Cardiac muscle cell (in vitro differentiated cells and primary cell): ENCODE results near the genes PHETA1, ATXN2, ERP29 and TRAFD1.

DNA sequence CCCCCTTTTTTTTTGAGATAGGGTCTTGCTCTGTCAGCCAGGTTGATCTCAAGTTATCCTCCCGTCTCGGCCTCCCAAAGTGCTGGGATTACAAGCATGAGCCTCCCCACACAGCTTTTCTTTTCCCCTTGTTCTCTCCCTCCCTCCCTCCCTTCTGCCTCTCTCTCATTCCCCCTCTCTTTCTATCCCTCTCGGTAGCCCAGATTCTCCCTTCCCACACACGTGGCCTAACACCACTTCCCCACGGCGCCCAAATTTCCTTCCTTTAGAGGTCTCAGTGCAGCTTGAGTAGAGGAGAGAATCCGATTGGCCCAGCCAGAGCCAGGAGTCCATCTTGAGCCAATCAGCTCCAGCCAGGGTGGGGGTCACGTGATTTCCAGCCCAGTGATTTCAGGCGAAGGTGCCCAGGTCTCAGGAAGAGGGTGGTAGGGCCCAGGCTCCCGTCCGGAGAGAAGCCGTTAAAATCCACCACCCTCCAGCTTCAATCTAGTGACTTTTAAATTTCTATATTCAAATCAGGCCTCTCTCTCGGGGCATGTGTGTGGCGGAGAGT, 45.1 kb upstream of the MYL2 start:
- RAMPAGE, long total RNA, result no peak
- RRBS, result no CpG with 5 or more reads among the region's 14 CpGs

DNA sequence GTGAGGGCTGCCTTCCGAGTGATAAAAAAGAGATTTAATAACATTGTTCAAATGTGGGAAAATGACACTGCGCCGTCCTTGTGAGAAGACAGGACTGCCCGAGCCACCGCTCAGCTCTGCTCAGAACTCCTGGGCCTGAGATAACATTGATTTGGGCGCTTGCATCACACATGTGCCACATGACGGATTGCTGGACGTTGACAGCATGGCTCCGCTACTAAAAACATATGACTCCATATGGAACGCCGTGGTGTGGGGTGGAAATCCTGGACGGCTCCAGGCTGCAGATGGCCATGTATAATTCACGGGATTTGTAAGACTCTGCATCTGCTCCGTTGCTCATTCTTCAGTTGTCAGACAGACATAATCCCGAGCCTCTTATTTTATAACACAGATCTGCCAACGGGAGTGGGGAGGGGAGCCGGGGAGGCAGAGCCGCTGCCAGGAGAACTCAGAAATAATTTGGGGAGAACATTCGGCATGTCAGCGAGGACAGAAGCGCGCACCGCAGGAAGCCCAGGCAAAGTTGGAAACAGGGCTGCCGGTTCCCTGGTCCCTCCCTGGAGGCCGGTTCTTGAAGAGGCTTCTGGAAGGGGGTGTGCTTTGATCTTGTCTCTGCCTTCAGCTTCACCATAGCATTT, 45.7 kb upstream of the MYL2 start:
- RAMPAGE, long total RNA, result no peak
- RRBS, result 66% methylated on average over 3 of the region's 25 CpGs

DNA sequence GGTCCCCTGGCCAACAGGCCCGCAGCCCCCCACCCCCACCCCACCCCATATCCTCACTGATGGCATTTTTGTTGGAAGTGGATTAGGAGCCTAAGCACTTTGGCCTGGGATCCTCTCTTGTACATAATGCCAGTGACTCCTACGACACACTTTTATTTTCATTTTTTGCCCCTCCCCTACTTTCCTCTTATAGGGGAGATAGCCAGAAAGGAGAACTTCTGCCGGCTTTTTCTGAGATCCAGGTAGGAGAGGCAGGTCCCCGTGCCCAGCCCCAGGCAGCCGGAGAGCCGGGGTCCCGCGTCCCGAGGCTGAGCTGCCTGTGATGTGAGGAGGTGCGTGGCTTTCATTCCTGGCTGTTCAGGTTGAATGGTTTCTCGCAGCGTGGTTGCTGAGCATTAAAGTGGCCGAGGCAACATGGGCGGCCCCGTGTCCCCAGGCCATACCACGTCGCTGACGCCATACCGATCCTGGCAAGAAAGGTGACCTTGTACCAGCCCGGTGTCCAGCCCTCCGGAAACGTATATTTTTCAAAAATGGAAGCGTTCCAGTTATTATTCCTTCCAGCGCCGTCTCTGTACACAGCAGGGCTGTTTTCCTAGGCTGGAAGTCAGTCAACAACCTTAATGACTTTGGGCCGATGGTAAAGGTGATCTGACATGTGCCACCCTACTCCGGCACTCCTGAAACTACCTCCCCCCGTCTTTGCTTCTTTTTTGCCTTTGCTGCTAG, 3.1 kb downstream of the CUX2 start:
- RAMPAGE, long total RNA, result no peak
- RRBS, result 24% methylated on average over 3 of the region's 28 CpGs

GRCh38 chr12:111170445-111171111, 136.6 kb downstream of the CUX2 start:
- RAMPAGE, long total RNA, result no peak
- RRBS, result no CpG with 5 or more reads among the region's 13 CpGs

GRCh38 chr12:111313788-111314214, 55.1 kb downstream of the PHETA1 start:
- RAMPAGE, long total RNA, result no peak
- RRBS, result no CpG with 5 or more reads among the region's 10 CpGs

GRCh38 chr12:111314835-111315414, 54.0 kb downstream of the PHETA1 start:
- RAMPAGE, long total RNA, result no peak
- RRBS, result no CpG with 5 or more reads among the region's 6 CpGs

DNA sequence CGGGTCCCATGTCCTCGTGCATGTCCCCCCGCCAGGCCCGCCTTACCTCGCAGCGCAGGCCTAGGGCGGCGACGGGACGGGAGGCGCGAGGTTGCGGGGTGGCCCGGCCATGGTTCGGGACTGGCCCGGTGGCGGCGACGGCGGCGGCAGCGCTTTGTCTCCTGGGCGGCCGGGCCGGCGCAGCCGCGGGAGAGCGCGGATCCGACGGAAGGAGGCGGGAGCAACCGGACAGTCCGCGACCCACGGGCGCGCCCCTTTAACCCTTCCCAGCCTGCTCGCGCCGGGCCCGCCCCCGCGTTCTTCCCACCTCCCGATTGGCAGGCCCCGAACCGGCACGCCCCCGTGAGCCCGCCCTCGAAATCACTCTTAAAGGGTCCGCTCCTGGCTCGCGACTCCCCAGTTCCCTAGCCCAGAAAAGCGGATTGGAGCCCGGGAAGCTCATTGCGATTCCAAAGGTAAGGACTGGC, at the start of gene PHETA1:
Gene PHETA1, minus strand, starts transcription at position 230 of the 467 bp plus-strand sequence.
- RAMPAGE, long total RNA, result no peak
- RRBS, result 2% methylated on average over 48 of the region's 58 CpGs

DNA sequence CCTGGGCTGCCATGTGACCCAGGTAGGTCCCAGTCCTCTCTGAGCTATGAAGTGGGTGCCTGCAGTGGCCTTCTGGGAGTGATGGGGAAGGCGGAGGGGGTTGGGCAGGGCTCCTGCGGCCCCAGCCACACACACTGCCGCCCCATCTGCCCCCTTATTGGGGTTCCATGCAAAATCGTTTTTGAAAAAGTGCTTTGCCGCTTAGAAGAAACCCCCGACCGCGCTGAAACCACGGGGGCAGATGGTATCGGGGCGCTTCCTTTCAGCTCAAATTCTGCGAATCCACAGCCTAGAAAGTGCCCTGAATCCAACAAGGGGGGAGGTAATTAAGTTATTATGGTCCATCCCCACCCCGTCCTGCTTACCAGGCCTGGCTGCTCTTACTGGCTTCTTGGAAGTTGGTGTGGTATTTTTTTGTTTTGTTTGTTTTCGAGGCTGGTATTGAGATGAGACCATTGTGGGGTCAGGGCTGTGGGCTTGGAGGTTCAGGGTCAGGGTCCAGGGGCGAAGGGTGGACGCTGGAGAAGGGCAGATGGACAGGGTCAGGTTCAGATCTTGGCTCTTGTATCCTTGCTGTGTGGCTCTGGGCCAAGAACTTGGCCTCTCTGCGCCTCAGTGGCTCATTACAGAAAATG, 24.5 kb downstream of the SH2B3 start:
- RAMPAGE, long total RNA, result no peak
- RRBS, result no CpG with 5 or more reads among the region's 17 CpGs

DNA sequence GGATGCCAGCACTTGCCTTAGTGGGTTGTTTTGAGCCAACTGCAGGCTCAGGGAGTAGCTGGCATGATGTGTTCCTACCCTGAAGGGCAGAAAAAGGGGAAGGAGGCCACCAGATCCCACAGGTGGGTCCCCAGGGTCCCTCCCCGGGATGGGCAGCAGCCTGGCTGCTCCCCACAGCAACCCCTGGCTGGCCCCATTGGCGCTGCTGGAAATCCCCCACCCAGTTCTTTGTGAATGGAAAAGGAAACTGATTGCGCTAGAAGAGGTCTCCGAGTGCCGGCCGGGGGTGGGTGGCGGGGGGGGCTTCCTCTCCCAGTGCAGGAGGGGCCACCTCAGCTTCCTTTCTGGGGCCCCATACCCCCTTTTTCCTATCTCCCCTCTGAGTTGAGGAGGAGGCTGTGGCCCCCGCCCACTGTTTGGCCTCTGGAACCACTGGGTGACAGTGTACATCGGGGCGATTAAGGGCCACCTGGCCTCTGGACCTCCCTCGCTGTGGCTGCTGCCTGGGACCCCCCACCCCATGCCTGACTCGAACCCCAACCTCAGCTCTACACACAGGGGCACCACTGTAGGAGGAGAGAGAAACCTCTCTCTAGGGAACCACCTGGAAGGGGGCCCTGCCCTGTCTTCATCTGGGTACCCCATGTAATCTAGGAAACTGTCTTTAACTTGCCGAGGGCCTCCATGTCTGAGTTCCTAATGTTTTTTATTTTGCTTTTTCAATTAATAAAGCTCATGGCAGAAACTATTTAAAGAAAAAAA, 25.2 kb downstream of the SH2B3 start:
- RAMPAGE, long total RNA, result no peak
- RRBS, result no CpG with 5 or more reads among the region's 13 CpGs

- RAMPAGE, long total RNA, result no peak
- RRBS, result no CpG with 5 or more reads among the region's 8 CpGs
These were observed 46.0 kb downstream of the SH2B3 start for GRCh38 chr12:111451515-111452409.

GRCh38 chr12:111488110-111488909, 82.6 kb downstream of the SH2B3 start:
- RAMPAGE, long total RNA, result no peak
- RRBS, result no CpG with 5 or more reads among the region's 6 CpGs

- RAMPAGE, long total RNA, result no peak
- RRBS, result 1% methylated on average over 74 of the region's 112 CpGs
These were observed at the start of gene ATXN2 for GRCh38 chr12:111599038-111599929. Gene ATXN2 (minus strand): TSS chr12:111599315.

GRCh38 chr12:111664735-111665615, 20.8 kb downstream of the BRAP start:
- RAMPAGE, long total RNA, result no peak
- RRBS, result no CpG with 5 or more reads among the region's 3 CpGs

DNA sequence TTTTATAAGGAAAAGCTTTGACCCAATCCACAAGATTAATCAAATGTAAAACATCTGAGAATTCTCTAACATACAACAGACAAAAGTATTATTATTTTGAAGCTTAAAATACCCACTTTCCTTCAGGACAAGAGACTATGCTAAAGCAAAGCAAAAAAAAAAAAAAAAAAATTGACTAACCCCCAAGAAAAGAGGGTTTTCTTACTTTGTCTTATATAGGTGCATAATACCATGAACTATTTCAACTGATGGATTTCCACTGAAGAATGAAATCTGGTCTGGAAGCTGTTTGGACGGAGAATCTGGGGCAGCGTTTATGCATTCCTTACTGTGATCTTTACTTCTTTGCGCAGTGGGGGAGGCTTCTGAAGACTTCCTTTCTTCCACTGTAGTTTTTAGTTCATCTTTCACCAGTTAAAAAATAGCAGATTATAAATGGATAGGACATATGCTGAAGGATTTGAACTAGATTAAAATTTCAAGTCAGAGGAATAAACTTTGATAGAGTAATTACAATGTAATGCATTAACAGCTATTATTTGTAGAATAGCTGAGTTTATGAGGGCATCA, 4.2 kb downstream of the BRAP start:
- RAMPAGE, long total RNA, result no peak
- RRBS, result no CpG with 5 or more reads among the region's 3 CpGs

- RAMPAGE, long total RNA, result no peak
- RRBS, result no CpG with 5 or more reads among the region's 5 CpGs
These were observed 19.7 kb downstream of the ACAD10 start for GRCh38 chr12:111705578-111705939.

GRCh38 chr12:111780663-111781023, 13.9 kb downstream of the ALDH2 start:
- RAMPAGE, long total RNA, result no peak
- RRBS, result no CpG with 5 or more reads among the region's 4 CpGs

GRCh38 chr12:111901134-111901911, 59.3 kb downstream of the MAPKAPK5 start:
- RAMPAGE, long total RNA, result no peak
- RRBS, result no CpG with 5 or more reads among the region's 5 CpGs

DNA sequence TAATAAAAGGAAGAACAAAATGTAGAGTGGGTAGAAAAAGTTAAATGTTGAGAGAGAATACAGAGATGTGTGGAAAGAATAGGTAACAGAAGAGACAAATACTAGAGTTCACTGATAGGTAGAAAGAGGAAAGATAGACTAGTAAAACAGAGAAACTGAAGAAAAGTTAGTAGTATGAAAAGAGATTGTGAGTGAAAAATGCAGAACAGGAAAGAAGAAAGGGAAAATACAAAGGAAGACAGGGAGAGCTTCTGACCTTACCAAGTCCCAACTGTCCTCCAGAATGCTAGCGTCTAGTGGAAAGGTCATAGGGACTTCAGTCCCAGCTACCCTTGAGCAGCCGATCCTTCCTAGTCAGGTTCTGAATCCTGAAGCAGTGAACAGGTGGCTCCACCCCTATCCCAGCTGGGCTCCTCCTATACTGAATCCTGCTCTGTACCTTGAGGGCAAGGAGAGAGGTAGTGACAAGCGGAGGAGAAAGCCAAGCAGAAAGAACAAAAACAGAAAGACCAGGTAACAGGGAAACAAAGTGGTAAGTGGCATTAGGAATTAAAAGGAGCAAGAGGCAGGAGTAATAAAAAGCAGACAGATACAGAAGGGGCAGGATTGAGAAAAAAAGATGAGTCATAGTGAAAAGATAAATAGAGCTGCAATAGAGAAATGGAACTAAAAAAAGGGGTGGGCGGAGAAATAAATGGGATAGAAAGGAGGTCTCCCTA, 7.1 kb downstream of the TMEM116 start:
- RAMPAGE, long total RNA, result no peak
- RRBS, result no CpG with 5 or more reads among the region's 4 CpGs

GRCh38 chr12:112013280-112014482, at the start of gene ERP29:
Gene ERP29 (plus strand): TSS chr12:112013426.
- RAMPAGE, long total RNA, result start-site peak on the plus strand at chr12:112013441-112013460, 2,344 and 1,981 reads in 2 replicates
- RRBS, result 4% methylated on average over 6 of the region's 83 CpGs

DNA sequence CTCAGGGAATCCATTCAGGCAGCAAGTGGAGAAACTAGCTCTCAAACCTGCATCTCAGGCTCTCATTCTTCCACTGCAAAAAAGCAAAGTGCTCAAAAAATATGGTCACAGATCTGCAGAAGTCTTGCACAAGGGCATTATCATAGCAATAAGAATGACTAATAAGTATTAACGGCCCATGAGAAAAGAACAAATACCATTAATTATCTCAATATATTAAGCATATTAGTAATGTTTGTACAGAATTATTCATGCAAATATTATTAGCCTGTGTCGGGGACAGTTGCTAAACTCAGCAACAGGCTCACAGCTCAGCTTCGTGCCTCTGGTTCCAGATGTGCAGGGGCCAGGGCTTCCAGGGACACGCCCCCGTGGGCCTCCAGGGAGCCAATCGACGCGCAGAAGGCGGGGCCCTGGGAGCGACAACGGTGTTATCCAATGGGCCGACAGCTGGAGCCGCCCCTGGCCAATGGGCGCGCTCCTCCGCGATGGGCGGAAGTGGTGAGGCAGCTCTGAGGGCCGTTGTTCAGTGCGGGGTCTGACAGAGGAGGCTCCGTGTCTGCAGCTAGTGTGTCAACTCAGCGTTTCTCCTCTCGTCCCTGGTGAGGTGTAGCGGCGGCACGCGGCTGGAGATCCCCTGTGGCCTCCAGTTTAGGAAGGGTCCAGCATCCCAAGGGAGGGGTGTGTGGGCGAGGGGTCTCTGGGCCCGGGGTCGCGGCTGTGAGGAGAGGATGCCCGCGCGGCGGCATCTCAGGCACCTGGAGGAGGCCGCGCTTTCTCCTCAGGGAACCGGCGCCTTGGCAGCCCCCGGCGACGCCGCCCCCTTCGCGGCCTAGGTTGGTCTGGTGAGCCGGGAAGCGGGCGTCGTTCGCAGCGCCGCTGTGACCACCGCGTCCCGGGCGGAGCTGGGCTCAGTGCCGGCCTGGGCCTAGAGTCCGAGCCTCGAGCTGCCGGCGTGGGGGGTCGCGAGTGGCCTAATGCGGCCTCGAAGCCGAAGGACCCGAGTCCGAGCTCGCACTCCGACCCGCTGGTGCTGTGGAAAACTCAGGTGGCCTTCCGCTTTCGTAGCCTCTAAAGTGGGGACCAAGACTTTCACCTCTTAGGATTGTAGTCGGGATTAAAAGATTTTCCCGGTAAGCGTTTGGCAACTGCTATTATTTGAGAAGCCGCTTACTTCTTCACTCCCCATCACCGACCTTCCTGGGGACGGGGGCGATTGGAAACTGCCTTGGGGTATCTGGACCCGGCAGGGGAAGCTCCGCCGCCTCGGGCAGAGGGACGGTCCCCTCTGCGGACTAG, at the start of gene TRAFD1:
Gene TRAFD1, plus strand, starts transcription at position 544 of the 1,299 bp plus-strand sequence.
- RAMPAGE, long total RNA, result start-site peak on the plus strand centred at position 536 of the sequence, 24 bp wide, 995 and 376 reads in 2 replicates
- RRBS, result 2% methylated on average over 29 of the region's 86 CpGs